ENCODE measurements around a stretch of chr4.

GRCh38 chr4:40231371-40231899 is 34.6 kb downstream of the RHOH start:
- PRO-cap = no peak

- PRO-cap = unidirectional peak, plus-strand start at chr4:40309458
Observed at GRCh38 chr4:40308900-40310087, 25.8 kb upstream of the CHRNA9 start.

DNA sequence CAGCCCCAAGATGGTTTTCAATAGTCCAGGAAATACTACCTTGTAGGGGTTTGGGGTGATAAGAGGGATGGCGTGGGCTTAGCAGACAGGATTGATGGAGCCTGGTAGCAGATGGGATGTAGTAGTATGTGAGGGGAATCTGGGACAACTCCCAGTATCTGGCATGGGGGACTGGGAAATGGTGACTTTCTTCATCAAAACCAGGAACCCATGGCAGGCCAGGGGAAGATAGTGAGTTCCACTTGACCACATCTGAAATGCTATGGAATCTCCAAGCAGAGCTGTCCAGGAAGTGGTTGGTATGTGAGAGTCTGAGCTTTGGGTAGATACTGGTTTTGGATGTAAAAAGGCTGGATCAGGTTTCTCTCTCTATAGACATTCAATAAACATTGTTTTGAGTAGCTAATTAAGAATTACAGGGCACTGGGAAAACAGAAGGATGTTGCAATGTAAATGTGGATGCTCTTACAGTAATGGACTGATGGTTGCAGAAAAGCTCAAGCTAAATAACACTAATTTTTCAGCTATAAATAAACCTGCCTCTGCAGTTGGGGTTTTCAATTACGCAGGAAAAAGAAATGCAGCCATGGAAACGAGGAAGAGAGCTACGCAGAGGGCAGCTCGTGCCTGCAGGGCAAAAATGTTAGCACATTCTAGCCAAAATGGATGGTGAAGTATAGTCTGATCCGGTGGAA is 13.5 kb upstream of the CHRNA9 start:
- PRO-cap = no peak

DNA sequence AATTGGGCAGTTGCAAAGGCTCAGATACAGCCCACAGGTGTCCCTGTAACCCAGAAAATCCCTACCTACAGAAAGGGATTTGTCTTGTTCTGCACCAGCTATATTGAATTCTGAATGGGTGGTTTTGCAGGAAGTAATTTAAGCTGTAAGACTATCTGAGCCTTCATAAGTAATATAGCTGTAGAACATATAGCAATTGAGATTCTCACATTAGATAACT is 34.6 kb downstream of the CHRNA9 start:
- PRO-cap = no peak

GRCh38 chr4:40458442-40459108 is 123.4 kb downstream of the CHRNA9 start:
- PRO-cap = no peak

DNA sequence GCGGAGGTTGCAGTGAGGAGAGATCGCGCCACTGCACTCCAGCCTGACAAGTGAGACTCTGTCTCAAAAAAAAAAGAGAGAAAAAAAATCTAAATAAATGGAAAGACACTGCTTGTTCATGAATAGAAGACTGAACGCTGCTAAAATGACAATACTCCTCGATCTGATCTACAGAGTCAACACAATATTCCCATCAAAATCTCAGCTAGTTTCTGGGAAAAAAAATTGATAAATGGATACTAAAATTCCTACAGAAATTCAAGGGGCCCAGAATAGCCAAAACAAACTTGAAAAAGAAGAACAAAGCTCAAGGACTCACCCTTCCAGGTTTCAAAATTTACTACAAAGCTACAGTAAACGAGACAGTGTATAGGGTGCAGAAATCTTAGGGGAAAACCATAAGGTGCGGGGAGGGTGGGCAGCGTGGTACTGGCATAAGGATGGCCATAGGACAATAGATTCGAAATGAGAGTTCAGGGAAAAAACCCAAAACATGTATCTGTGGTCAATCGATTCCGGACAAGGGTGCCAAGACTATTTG is 138.9 kb downstream of the RBM47 start:
- PRO-cap = no peak

- PRO-cap = no peak
Observed at GRCh38 chr4:40500927-40501247, 128.8 kb downstream of the RBM47 start.

- PRO-cap = no peak
Observed at GRCh38 chr4:40510942-40511552, 118.6 kb downstream of the RBM47 start.

DNA sequence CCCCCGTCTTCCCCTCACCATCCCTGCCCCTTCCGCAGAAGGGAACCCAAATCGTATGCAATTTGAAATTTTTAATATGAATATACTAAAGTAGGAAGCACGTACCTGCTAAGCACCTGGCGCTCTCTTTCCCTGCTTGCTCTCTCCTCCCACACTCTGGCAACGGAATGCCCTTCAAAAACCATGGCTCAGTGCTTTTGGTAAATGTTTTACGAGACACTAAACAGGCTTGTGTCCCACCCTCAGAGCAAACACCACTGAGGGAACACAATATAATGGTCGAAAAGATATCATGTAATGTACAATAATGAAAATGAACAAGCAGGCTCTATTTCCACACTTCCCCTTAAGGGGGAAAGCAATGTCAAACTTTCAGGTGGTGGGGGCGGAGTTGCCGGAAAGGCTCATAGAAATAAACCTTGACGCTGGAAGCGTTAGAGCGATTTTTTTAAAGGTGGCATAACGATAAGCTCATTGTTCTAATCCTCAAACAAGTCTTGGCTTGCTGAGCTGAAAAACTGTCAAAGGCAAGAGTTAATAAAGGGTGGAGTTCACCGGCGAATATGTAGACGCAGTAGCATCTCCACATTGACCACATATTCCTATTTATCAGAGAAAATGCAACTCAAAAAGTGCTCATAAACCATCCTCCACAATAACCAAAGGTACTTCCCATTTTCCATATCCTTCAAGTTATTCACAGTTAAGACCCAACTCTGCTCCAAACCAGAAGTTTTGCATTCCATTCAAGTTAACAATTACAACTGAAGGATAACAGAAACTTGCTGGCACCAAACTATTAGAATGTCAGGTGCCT is 115.0 kb downstream of the RBM47 start:
- PRO-cap = unidirectional peak, minus-strand start at position 48 of the sequence; bidirectional peak, plus-strand start at position 442 of the sequence, minus-strand start at position 158 of the sequence

DNA sequence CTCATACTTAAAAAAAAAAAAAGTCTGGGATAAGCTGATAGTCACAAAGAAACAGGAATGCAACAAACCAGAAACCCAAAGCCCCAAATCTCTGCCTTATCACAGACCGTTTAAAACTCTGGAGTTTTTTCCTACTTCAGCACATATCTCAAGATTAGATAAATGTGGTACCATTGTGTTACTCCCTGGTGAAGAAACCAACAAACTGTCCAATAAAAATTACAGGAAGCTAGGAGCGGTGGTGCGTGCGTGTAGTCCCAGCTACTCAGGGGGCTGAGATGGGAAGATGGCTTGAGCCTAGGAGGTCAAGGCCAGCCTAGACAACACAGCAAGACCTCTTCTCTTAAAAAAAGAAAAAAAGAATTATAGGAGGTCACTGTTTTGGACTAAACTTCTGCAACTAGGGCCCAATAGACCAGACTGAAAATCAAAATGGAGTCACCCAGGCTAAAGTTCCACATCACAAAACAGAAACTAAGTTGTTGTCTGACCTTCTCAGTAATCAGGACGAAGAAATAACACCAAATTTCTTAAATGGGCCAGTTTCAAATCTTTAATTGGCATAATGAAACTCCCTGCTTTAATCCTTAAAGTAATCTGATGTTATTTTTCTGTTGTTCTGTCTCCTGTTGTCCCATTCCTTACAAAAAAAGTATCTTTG is 51.9 kb downstream of the RBM47 start:
- PRO-cap = no peak

GRCh38 chr4:40718913-40719413 is 30.8 kb upstream of the NSUN7 start:
- PRO-cap = no peak

GRCh38 chr4:40721867-40722386 is 27.8 kb upstream of the NSUN7 start:
- PRO-cap = no peak

DNA sequence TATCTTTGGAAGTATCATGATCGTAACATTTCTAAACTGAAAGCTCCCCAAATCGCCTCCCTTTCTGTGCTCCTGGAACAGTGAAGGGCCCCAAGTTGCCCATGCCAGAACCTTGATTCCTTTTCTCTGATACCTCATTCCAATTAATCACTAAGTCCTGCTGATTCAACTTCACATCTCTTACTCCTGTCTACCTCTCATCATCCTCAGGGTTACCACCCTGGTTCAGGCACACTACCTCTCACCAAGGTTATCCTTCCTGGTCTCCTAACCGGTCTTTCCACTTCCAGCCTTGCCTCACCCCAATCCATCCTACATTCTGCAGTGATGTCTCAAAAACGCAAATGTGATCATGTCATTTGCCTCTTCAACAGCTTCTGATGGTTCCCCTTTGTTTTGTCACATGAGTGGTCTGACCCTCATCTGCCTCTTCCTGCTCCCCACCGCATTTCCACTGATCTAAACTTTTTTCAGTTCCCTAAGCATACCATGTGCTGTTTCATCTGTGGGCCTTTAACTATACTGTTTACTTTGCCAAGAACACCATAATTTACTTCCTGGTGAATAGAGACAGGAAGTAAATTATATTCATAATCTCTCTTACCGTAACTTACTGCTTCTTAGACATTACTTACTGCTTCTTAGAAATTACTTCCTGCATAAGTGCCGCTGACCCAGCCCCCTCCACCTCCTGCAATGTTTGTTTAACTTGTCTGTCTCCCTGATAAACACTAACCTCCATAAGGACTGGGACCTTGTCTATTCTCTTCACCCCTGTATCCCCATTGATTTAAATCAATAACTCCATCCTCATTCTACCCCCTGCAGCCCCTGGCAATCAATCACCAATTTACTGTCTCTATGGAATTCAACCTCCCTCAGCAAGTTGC is 27.1 kb upstream of the NSUN7 start:
- PRO-cap = no peak

DNA sequence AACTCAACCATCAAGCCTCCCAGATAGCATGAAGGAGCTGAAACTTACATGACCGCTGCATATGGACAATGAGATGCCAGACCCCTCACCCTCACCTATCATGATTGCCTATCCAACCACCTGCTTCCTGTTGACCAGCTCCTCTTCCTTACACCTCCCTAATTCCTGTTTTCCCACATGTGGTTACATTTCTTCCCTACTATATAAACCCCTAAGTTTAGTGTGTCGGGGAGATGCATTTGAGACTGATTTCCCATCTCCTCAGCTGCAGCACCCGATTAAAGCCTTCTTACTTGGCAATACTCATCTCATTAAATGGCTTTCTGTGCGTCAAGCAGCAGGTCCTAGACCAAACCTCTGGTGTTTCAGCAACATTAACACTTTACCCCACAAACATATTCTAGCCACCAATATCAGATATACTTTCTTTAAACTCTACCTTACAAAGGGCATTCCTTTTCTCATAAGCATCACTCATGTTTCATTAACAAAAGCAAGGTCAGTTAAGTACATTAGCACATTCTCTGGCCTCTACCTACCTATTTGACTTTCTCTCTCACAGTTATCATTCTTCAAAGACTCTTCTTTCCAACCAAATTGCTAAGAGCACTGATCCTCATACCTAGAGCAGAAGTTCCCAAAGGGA is 217.2 kb downstream of the APBB2 start:
- PRO-cap = no peak

DNA sequence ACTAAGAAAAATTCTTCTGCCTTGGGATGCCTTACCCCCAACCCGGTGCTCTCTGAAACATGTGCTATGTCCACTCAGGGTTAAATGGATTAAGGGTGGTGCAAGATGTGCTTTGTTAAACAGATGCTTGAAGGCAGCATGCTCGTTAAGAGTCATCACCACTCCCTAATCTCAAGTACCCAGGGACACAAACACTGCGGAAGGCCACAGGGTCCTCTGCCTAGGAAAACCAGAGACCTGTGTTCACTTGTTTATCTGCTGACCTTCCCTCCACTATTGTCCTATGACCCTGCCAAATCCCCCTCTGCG is 164.6 kb downstream of the APBB2 start:
- PRO-cap = no peak

DNA sequence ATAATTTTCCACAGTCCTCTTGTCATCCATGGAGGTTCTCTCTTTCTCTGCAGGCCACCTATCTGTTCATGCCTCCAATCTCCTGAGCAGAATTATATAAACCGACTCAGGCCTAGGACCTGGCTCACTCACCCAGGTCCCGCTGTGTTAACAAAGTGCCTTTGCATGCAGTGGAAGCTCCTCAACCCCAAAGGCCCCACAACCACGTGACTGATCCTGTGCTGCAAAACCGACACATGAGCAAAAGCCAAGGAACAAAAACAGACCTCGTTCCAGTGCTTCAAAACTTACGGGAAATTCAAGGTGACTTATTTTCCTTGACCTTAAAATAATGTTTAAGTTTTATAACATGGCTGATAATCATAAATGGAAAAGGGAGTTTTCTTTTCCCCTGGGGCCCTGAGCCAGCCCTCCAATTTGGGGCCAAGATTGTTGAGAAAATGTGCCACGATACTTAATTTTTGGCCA is 94.1 kb downstream of the APBB2 start:
- PRO-cap = no peak

DNA sequence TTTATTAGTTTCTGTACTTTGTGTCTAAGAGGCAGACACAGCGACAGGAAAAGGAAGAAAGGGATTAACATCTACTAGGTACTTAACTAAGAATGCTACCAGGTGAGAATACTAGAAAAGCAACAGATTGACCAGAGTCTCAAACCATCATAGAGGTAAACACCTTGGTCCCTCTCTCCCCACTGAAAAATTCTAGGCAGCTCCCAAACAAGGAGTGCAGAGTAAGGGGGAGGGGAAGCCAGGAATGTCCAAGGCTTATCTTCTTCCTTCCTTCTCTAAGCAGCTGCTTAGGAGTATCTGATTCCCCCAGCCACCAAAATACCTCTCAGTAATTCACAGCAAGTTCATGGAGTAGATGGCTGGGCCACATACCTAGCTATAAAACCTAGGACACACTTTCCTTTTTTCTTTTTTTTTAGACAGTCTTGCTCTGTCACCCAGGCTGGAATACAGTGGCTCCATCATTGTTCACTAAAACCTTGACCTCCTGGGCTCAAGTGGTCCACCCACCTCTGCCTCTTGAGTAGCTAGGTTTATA is 80.7 kb downstream of the APBB2 start:
- PRO-cap = no peak

DNA sequence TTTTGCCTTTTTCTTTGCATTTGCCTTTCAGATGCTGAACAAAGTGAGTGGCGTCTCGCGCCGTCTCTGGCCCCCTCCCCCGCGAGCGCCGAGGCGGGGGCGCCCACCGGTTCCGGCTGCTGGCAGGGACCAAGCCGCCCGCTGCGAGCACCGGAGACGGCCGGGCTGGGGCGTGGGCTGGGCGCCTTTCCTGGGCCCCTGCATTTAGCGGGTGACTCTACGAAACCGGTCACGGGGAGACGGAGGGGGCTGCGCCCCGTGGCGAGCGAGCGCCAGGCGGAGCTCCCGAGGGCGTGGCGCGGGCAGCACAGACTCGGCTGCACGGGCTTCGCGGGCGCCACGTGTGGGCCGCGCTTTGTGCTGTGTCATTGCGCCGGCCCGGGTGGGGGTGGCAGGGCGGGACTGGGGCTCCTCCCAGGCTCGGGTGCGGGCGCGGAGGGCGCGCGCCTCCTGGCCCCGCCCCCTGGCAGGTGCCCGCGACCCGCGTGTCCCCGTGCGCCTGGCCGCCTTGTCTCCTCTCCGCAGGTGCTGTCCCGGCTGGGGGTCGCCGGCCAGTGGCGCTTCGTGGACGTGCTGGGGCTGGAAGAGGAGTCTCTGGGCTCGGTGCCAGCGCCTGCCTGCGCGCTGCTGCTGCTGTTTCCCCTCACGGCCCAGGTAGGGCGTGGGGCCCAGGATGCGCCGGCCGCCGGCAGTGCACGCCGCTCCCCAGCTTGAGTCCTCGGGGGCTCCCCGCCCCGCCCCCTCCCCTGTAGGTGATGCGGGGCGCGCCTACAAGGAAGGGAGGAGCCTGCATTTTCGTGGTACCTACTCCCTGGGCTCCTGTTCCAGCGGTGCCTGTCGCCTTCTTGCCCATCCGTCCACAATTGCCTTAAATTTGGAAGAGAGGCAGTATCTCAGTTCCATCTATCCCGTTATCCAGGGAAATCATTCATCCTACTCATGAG is 628 bp downstream of the UCHL1 start:
- PRO-cap = bidirectional peak, plus-strand start at position 469 of the sequence, minus-strand start at position 315 of the sequence

GRCh38 chr4:41359428-41359755 is 102.7 kb downstream of the UCHL1 start:
- PRO-cap = bidirectional peak, plus-strand start at chr4:41359607, minus-strand start at chr4:41359520

GRCh38 chr4:41360235-41361175 is 103.8 kb downstream of the UCHL1 start:
- PRO-cap = bidirectional peak, plus-strand start at chr4:41360310, minus-strand start at chr4:41360325; bidirectional peak, plus-strand start at chr4:41360807, minus-strand start at chr4:41360682